NCI-H460 (cell line): Measurements from ENCODE around the gene ABCG1.

RAMPAGE:
- cytosol, long total RNA: no peak
- long total RNA: no peak
- nucleus, long total RNA: no peak
These were observed 7.4 kb downstream of the GET1 start for GRCh38 chr21:39387406-39387964.

RAMPAGE:
- cytosol, long total RNA: no peak
- long total RNA: no peak
- nucleus, long total RNA: no peak
These were observed 182.0 kb downstream of the PCP4 start for GRCh38 chr21:40049148-40049703.

GRCh38 chr21:40054399-40054832, 187.2 kb downstream of the PCP4 start:
RAMPAGE:
- cytosol, long total RNA: no peak
- long total RNA: no peak
- nucleus, long total RNA: no peak

DNA sequence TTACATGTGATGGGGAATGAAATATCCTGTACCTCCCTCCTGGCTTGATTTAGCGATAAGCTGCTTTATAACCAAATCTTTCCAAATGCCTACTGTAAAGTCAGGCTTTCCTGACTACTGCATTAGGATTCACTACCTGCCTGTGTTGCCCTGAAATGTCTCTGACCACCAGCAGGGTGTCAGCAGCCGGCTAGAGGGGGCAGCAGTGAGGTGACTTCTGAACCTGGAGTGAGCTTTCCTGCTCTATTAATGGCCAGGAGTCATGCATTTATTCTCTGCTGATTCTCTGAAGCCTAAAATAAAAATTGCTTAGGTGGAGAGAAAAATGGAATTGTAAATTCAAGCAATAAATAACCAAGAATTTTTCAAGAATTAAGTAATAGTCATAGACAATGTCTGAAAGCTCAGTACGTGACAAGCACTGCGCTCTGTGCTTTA, 2.5 kb downstream of the BACE2 start:
RAMPAGE:
- cytosol, long total RNA: no peak
- long total RNA: no peak
- nucleus, long total RNA: no peak

DNA sequence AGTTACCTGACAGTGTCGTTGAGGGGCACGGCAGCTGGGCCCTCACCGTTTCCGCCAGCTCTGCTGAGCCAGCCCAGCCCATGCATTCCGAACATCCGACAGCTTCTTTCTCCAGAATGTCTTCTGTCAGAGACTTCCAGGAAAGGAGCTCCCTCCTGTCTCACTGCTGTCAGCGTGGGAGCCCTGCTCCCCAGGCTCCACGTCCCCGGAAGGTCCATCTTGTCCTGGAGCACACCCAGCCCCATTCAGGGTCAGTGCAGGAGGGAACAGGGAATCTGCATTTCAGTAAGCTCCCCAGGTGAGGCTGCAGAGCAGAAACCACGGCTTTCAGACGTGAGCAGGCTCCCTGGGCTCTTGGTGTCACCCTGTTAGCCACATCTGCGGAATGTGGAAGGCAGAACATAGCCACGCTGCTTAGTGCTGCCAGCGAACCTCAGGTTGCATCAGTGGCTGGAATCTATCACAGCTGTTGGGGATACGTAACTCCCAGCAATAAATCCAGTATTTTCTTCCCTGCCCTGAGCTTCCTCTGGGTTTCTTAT, 36.3 kb upstream of the FAM3B start:
RAMPAGE:
- cytosol, long total RNA: no peak
- long total RNA: no peak
- nucleus, long total RNA: no peak

DNA sequence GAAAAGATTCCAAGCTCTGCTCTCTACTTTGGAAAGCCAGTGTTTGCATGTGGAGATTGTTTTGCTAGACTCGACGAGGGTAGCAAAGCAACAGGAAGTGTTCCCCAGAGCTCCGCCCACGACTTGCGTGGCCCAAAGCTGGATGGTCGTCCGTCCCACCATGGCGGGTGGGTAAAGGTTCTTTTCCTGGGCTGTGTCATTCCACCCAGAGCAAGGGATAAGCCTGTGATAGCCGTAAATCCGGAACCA, 8.0 kb downstream of the MX2 start:
RAMPAGE:
- cytosol, long total RNA: no peak
- long total RNA: no peak
- nucleus, long total RNA: no peak

GRCh38 chr21:41568627-41569144, 60.7 kb upstream of the TMPRSS2 start:
RAMPAGE:
- cytosol, long total RNA: no peak
- long total RNA: no peak
- nucleus, long total RNA: no peak

DNA sequence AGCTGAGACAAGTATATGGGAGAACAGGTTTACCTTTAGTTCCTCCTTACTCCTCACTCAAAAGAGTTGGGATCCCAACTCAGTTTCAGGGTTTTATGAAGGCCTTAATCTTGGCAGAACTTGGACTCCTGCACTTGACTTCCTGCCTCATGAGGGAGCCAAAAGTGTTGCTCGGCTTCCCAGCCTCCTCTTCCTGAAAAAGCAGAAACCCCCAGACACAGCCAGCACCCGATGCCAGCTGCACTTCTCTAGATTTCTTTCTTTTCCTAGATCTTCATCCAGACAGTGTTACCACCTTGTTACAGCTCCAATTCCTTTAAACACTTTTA, 70.8 kb upstream of the TMPRSS2 start:
RAMPAGE:
- cytosol, long total RNA: no peak
- long total RNA: no peak
- nucleus, long total RNA: no peak

RAMPAGE:
- cytosol, long total RNA: no peak
- long total RNA: no peak
- nucleus, long total RNA: no peak
These were observed 73.0 kb upstream of the TMPRSS2 start for GRCh38 chr21:41580761-41581627.

RAMPAGE:
- cytosol, long total RNA: no peak
- long total RNA: no peak
- nucleus, long total RNA: no peak
These were observed 62.8 kb downstream of the RIPK4 start for GRCh38 chr21:41704036-41704561.

DNA sequence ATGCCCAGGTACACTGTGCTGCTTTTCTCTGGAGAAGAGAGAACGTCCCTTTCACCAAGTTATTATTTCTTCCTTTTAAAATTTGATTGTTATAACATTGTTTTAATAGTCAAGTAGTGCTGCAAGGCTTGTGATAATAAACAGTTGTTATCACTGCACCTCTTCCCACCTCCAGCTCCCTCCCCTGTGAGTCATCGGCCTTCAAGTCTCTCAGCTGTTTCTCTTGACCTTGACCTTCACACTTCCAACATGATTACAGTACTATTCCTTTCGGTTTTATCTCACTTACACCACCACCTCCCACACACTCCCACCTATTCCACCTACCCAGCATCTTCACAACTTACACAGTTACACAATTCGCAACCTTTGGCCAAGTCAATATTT, 60.3 kb downstream of the RIPK4 start:
RAMPAGE:
- cytosol, long total RNA: no peak
- long total RNA: no peak
- nucleus, long total RNA: no peak

GRCh38 chr21:41759234-41759734, 7.6 kb downstream of the RIPK4 start:
RAMPAGE:
- cytosol, long total RNA: no peak
- long total RNA: no peak
- nucleus, long total RNA: no peak

DNA sequence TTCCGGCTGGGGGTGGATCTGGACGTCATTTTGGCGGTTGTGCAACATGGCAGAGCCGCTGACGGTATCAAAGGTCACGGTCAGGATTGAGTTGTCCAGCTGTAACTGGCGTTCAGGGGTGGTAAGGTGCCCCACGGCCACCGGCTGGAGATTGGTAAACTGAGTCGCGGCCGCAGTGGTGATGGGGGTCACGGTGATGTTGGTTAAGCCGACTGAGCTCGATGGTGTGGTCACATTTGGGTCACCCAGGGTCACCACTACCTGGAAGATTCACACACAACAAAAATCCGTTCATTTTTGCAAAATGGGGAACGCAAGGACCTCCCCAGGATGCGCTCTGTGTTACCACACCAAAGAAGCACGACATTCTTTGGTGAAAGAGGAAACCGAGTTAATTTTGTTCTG, 34.6 kb upstream of the RIPK4 start:
RAMPAGE:
- cytosol, long total RNA: no peak
- long total RNA: no peak
- nucleus, long total RNA: no peak

DNA sequence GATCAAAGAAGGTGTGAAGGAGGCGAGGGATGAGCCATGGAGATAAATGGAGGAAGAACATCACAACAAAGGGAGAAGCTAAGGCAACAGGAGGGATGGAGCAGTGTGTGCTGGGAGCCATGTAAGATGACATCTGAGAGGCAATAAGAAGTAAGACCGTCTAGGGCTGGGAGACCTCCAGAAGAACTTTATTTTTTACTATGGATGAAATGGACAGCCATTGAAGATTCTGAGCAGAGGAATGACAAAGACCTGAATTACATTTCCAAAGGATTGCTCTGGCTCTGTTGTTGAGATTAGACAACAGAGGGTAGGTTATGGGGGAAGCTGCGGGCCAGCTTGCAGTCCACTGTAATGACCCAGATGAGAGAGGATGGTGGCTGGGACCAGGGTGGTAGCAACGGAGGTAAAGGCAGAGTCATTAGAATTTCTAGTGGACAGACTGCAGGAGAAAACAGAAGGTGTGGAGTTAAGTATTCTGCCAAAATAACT, 10.4 kb downstream of the ZBTB21 start:
RAMPAGE:
- cytosol, long total RNA: no peak
- long total RNA: no peak
- nucleus, long total RNA: no peak

GRCh38 chr21:42061340-42061988, 9.7 kb upstream of the UMODL1 start:
RAMPAGE:
- cytosol, long total RNA: no peak
- long total RNA: no peak
- nucleus, long total RNA: no peak

DNA sequence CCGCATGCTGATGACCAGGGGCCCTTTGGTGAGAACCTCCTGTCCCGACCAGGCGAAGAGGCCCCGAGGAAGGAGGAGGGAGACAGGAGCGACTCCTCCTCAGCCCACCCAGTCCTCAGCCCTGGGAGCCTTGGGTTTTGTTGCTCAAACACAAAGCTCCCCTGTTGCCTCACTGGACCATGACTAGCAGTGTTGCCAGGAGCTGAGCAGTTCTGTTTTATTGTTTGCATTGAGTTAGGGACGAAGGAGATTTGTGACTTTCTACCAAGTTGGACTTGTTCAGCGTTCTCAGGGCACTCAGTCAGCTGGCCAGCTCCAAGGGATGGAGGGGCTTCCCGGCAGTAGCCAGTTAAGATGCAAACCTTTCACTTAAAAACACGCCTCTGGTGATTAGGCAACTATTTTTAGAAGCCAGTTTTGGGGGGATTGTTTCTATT, 10.1 kb downstream of the UMODL1 start:
RAMPAGE:
- cytosol, long total RNA: no peak
- long total RNA: no peak
- nucleus, long total RNA: no peak

DNA sequence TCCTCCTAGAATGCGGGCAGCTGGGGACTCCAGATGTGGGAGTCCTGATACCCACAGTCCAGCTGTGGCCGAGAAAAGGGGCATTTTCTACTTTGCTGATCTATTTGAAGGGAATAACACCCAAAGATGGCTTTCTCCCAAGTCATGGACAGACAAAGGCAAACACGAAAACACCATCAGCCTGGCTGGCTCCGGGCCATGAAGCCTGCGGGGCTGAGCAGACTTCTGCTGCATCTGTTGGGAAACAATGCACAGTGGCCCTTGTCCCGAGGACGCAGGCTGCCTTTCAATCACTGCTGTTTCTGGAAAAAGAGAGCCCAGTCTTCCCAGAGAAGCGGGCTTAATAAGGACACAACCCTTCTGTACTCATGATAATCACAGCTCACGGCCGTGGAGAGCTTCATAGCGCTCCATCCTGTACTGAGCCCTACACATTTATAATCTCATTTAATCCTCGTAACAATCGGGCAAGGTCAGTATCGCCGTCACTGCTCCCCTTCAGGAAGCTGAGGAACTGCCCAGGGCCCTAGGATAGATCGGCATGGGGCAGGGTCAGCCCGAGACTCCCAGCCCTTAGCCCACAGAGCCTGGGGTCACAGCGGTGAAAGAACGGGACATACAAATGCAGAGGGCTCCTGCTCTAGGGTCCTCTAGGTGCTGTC, 61.9 kb upstream of the ABCG1 start:
RAMPAGE:
- cytosol, long total RNA: no peak
- long total RNA: no peak
- nucleus, long total RNA: no peak

DNA sequence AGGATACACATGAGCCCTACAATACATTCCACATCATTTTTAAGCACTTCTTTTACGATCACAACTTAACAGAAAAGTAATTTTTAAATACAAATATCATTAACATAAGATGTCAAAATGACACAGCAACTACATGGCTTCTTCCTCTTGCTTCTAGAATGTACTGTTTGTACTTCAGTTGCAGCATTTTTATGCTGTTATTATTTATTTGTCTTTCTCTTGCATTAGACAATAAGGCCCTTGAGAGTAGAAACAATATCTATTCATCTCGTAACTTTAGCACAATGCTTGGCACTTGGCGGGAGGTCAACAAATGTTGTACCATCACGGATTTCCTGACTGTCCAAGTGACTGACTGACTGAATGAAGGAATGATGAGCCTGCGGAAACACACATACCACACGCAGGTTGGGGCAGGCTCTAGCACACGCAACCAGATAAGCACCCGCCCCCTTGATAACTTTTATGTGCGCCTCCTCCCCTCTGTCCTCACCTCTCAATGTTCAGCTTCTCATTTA, 48.0 kb upstream of the ABCG1 start:
RAMPAGE:
- cytosol, long total RNA: no peak
- long total RNA: no peak
- nucleus, long total RNA: no peak

DNA sequence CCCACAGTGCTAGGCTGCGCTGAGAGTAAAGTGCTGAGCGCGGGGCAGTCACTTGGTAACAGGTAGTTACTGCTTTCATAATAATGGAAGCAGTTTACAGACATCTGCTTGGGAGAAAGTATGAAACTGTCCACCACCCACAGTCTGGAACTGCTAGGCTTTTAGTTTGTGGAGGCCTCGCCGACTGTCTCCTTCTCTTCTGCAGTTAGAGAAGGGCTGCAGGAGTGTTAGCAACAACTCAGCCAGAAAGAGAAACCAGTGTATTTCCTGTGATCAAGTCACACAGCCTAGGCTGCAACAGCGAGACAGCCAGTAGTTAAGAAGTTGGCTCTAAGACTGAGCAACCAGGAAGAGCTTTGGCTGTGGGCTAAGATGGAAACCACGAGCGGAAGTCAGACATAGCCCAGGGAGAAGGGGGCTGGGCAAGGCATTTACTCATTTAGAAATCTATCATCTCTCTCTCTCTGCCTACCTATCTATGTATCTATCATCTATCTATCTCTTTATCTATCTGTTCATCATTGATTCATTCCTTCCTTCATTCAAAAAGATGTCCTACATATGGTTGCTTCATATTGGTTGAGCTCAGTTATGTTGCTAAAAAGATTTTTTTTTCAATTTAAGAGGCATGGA, 30.7 kb upstream of the ABCG1 start:
RAMPAGE:
- cytosol, long total RNA: no peak
- long total RNA: no peak
- nucleus, long total RNA: no peak

GRCh38 chr21:42218413-42219623, at the start of gene ABCG1:
ABCG1 (plus strand) TSS chr21:42219140.
RAMPAGE:
- cytosol, long total RNA: no peak
- long total RNA: no peak
- nucleus, long total RNA: no peak